Omental fat pad (tissue), 4 donors: Measurements from ENCODE around the gene TMC6.

DNA sequence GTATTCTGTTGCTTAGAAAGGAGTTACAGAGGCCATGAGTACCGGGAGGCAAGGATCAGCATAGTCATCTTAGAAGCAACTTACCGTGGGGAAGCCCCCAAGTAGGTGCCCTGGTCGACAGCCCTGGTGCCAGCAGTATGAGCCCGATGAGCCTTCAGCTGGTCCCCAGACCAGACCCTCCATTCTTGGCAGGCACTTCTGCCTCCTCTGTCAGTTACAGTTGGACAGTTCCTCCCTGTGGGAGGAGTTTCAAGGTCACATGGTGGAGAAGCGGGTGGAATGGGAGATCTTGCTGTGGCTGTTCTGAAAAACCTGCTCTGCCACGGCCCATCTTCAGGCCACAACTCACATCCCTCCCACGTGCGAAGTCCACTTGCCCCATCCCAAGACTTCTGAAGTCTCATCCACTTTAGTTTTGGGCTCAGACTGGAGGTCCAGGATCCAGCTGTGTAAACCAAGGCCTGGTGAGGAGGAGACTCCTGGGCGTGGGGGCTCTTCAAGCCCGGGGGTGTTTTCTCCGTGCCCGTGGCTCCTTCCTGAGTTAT is 7.1 kb upstream of the SEPTIN9 start:
- PRO-cap, result no peak
- RAMPAGE, long total RNA, 4 experiments, result no peak in any of the 4 experiments

- PRO-cap, result no peak
- RAMPAGE, long total RNA, 4 experiments, result no peak in any of the 4 experiments
These were observed 4.6 kb downstream of the SEPTIN9 start for GRCh38 chr17:77285561-77286567.

DNA sequence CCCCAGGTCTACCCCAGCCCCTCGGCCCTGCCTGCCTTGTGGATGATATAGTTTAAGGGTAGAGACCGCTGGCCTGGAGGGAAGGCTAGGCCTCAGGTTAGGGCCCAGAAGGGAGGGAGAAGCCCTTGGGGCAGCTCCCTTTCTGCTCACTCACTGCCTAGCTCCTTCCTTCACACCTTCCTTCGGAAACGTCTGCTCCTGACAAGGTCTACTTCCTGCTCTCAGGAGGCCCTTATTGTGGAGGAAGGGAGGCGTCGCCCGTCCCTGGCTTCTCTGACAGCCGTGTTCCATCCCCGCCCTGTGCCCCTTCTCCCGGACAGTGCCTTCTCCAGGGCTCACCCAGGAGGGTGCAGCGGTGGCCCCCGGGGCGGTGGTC is 91.0 kb downstream of the SEPTIN9 start:
- PRO-cap, result no peak
- RAMPAGE, long total RNA, 4 experiments, result no peak in any of the 4 experiments

DNA sequence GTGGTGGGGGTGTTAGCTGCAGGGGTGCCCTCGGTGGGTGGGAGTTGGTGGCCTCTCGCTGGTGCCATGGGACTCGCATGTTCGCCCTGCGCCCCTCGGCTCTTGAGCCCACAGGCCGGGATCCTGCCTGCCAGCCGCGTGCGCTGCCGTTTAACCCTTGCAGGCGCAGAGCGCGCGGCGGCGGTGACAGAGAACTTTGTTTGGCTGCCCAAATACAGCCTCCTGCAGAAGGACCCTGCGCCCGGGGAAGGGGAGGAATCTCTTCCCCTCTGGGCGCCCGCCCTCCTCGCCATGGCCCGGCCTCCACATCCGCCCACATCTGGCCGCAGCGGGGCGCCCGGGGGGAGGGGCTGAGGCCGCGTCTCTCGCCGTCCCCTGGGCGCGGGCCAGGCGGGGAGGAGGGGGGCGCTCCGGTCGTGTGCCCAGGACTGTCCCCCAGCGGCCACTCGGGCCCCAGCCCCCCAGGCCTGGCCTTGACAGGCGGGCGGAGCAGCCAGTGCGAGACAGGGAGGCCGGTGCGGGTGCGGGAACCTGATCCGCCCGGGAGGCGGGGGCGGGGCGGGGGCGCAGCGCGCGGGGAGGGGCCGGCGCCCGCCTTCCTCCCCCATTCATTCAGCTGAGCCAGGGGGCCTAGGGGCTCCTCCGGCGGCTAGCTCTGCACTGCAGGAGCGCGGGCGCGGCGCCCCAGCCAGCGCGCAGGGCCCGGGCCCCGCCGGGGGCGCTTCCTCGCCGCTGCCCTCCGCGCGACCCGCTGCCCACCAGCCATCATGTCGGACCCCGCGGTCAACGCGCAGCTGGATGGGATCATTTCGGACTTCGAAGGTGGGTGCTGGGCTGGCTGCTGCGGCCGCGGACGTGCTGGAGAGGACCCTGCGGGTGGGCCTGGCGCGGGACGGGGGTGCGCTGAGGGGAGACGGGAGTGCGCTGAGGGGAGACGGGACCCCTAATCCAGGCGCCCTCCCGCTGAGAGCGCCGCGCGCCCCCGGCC is 91.7 kb downstream of the SEPTIN9 start:
- PRO-cap, result no peak
- RAMPAGE, long total RNA, 4 experiments, result no peak in any of the 4 experiments

DNA sequence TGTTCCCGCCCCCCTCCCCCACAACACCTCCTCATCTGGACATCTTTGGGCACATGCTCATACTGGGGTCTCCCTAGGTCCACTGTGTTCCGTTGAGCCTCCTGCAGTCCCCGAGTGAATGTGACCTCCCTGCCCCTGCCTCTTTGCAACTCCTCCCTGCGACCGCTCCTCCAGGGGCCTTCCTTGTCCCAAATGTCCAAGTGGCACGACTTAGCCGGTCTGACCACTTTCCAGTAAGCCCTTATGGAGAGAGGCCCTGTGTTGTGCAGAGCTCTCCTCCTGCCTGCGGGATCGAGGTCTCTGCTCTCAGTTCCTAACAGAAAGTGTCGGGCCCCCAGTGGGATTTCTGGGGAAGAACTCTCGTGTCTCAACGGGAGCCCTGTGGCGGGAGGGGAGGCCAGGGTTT is 93.7 kb downstream of the SEPTIN9 start:
- PRO-cap, result no peak
- RAMPAGE, long total RNA, 4 experiments, result no peak in any of the 4 experiments

DNA sequence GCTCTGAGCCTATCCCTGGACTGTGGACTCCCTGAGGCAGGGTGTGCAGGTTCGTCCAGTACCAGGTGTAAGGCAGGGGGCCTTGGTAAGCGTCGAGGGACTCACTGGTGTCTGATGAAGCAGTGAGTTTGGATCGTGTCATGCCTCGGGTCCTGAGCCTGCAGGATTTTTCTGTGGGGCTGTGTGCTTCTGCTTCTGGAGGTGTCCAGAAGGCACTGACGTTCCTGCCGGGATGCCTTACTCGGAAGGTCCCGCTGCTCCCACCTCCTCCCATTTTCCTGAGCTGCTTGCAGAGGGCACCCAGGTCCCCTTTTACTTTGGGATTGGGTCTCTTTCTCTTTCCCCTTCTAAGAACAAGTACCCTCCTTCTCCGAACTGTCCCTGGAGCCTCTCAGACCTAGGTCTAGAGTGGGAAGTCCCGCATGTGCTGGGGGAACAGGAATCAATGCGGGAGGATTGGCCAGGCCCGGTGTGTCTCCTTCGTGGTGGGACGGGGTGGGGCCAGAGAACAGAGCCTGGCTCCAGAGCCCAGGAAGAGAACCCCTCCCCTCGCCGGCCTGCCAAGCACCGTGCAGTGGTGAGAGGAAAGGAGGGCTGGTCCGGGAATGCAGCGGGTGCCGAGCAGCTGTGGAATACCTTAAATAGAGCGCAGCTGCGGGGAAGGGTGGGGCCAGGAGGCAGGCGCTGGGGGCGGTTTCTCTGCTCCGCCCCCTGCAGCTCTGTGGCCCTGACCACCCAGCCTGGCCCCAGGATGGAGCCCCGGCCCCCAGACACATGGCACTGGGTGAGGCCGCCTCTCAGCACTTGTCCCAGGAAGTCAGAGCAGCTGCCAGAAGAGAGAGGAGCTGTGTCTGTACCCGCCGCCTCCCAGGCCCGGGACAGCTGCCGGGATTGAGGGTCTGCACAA is 127.8 kb downstream of the SEPTIN9 start:
- PRO-cap, result no peak
- RAMPAGE, long total RNA, 4 experiments, result no peak in any of the 4 experiments

DNA sequence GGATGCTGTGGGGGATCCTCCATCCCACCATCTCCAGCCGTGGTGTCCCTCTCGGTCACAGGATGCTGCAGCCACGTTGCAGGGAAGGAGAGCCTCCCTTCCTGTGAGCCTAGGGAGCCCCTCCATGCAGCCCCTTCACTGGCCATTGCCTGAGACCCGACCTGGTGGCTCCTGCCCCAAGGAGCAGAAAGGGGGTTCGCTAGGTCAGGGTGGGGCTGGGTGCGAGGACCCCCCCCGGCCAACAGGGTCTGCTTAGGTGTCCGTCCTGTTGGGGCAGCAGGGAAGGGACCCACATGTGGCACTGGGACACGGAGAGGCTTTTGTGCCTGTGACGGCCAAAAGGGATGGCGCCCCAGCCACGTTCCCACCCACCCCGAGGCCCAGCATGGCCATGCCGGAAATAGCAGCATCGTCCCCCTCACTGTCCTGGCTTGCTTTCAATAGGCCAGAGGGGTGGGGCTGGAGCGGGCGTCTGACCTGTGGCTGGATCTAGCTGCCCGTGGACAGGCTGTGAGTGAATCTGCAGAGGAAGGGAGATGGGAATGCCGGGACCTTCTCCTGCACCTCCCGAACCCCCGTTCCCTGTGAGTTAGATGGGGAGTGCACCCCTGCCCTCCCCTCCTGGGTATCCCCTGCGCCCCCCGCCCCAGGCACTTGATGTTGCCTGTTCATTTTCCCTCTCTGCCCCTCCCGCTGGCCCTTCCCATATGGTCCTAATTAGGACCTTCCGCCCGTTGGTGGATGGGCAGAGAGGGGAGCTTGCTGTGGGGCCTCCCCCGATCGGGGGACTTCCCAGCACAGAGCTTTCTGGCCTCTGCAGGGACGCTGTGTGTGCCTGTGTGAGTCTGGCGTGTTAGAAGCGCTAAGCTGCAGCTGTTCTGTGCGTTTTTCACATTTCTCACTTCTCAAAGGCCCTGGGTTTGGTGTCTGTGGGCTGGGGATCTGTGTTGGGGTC is 152.1 kb downstream of the SEPTIN9 start:
- PRO-cap, result no peak
- RAMPAGE, long total RNA, 4 experiments, result no peak in any of the 4 experiments

DNA sequence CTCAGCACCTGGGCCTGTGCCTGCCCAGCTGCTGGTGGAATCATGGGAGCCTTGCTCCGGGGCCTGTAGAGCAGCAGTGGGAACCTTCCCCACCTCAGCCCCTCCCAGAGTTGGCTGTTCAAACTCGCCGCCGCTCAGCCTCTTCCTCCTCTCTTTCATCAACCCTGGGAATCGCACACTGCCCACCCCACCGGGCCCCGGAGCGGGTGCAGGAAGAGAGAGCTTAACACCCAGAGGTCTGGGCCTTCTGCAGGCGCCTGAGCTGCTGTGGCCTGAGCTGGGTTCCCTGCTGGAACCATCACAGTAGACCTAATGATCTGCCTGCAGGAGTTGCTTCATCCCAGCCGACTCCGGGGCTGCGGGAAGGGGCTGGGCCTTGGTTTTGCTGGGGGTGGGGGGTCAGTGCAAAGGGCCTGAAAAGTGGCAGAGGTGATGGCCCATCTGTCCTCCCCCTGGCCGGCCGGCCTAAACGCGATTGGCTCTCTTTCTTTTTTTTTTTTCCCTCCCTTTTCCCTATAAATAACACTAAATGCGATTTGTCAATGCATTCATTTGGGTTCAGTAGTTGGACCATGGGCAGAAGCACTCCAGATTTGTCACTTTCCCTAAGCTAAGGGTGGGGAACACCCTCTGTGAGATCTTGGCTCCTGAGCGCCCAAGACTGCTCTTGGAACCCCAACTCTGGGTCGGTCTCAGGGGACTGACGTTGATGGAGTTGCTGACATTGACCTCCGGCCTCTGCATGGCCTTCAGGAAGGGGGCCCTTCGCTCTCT is 173.4 kb downstream of the SEPTIN9 start:
- PRO-cap, result no peak
- RAMPAGE, long total RNA, 4 experiments, result no peak in any of the 4 experiments

- PRO-cap, result no peak
- RAMPAGE, long total RNA, 4 experiments, result no peak in any of the 4 experiments
These were observed 212.3 kb downstream of the SEPTIN9 start for GRCh38 chr17:77493574-77493967.

GRCh38 chr17:77645176-77646094 is 313.1 kb upstream of the TNRC6C start:
- PRO-cap, result no peak
- RAMPAGE, long total RNA, 4 experiments, result no peak in any of the 4 experiments

DNA sequence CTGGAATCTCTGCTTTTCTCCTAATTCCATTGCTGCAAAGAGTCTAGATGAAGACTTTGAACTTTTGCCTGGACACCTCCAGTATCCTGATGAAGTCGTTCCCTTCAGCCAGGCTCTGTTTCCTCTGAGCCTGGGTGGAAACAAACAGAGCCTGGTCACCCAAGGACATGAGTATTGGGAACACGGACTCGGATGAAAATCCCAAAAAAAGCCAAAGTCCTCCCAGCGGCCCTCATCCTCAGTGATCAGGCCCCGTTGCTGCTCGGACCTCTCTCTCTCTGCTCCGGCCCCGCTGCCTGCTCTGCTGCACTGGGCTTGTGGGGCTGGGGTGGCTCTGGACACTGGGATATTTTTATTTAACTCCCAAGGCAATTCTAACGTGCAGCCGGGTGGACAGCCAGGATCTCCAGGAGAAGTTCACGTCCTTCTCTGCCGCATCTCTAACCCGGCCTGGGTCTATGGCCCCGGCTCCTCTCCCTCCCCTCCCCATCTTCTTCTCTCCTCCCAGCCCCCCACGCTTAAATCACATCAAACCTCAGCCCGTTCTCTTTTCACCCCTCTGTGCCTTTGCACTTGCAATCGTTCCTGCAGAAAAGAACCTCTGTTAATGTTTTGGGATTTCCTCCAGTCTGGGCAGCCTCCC is 280.9 kb upstream of the TNRC6C start:
- PRO-cap, result no peak
- RAMPAGE, long total RNA, 4 experiments, result no peak in any of the 4 experiments

GRCh38 chr17:77839580-77840439 is 118.7 kb upstream of the TNRC6C start:
- PRO-cap, result no peak
- RAMPAGE, long total RNA, 4 experiments, result no peak in any of the 4 experiments

DNA sequence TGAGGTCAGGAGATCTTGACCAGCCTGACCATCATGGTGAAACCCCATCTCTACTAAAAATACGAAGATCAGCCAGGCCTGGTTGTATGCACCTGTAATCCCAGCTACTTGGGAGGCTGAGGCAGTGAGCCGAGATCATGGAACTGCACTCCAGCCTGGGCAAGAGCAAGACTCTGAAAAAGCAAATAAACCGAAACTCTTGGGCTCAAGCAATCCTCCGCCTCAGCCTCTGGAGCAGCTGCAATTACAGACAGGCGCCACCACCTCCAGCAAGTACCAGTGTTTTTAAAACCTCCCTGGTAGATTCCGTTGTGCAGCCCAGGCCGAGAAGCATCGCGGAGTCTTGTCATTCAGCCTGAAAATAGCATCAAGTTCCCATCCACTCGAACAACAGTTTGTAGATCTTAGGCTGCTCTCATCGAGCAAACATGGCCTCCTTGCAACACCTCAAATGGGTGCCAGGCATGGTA is 18.2 kb downstream of the TMC6 start:
- PRO-cap, result no peak
- RAMPAGE, long total RNA, 4 experiments, result no peak in any of the 4 experiments

- PRO-cap, result no peak
- RAMPAGE, long total RNA, 4 experiments, result no peak in any of the 4 experiments
These were observed 9.4 kb downstream of the TMC6 start for GRCh38 chr17:78118792-78119839.

DNA sequence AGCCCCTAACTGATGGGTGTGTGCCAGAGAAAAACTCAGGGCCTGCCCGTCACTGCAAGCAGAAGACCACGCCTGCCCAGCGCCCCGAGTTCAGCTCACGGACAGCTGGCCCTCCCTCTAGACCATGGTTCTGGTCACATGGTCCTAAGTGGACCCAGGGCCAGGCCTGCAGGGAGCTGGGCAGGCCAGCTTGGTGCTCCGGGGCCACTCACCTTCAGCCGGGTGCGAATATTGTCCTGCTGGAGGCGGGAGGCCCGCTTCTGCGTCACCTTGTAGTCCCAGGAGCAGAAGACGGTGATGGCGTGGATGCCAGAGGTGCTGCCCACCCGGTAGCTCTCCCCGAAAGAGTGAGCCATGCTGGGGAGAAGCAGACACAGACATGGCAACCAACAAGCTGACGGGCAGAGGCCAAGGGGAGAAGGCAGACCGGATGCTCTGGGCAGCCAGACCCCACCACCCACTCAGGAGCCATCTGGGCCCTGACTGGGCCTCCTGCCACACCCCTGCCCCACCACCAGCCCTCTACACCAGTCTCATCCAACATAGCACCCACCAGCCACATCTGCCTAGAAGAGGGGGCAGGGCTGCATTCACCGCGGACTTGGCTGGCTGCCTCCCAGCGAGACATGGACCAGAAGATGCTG is 6.0 kb downstream of the TMC6 start:
- PRO-cap, result no peak
- RAMPAGE, long total RNA, 4 experiments, result no peak in any of the 4 experiments

DNA sequence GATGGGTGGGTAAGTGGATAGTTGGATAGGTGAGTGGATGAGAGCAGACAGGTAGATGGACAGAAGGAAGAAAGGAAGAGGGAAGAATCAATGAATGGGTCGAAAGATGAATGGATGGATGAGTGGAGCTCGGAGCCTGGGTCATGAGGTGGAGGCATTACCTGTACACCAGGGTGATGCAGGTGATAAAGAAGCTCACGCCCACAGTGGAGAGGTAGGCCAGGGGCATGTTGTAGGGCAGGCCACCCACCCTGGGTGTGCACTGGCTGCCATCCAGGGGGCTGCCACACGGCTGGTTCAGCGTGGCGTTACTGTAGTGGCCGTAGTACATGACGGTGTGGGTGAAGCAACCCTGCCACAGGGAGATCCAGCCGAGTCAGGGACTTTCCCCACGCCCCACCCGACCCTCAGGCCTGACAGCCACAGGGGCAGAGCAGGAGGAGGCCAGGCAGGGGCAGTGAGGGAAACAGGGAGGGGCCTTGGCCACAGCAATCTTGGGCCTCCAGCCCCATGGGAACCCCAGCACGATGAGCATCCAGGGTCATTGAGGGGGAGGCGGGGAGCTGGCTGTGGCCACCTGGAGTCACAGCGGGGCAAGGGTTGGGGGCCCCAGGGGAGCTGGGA is 4.6 kb downstream of the TMC6 start:
- PRO-cap, result no peak
- RAMPAGE, long total RNA, 4 experiments, result no peak in any of the 4 experiments

- PRO-cap, result unidirectional peak, minus-strand start at chr17:78128686
- RAMPAGE, long total RNA, 4 experiments, result no peak in any of the 4 experiments
These were observed at the start of gene TMC6 for GRCh38 chr17:78128094-78129027. TMC6 (minus strand) TSS chr17:78128755.

- PRO-cap, result no peak
- RAMPAGE, long total RNA, 4 experiments, result no peak in any of the 4 experiments
These were observed 508 bp upstream of the TMC6 start for GRCh38 chr17:78129028-78129498.

GRCh38 chr17:78147210-78148096 is 1.3 kb downstream of the C17orf99 start:
- PRO-cap, result no peak
- RAMPAGE, long total RNA, 4 experiments, result no peak in any of the 4 experiments

- PRO-cap, result no peak
- RAMPAGE, long total RNA, 4 experiments, result no peak in any of the 4 experiments
These were observed 4.5 kb upstream of the TMEM235 start for GRCh38 chr17:78226874-78227355.